ENCODE data around the genes CD320, ADAMTS10 and OR7G2.

GRCh38 chr19:7519054-7519793 is 3.2 kb upstream of the MCOLN1 start:
- PRO-cap = no peak

DNA sequence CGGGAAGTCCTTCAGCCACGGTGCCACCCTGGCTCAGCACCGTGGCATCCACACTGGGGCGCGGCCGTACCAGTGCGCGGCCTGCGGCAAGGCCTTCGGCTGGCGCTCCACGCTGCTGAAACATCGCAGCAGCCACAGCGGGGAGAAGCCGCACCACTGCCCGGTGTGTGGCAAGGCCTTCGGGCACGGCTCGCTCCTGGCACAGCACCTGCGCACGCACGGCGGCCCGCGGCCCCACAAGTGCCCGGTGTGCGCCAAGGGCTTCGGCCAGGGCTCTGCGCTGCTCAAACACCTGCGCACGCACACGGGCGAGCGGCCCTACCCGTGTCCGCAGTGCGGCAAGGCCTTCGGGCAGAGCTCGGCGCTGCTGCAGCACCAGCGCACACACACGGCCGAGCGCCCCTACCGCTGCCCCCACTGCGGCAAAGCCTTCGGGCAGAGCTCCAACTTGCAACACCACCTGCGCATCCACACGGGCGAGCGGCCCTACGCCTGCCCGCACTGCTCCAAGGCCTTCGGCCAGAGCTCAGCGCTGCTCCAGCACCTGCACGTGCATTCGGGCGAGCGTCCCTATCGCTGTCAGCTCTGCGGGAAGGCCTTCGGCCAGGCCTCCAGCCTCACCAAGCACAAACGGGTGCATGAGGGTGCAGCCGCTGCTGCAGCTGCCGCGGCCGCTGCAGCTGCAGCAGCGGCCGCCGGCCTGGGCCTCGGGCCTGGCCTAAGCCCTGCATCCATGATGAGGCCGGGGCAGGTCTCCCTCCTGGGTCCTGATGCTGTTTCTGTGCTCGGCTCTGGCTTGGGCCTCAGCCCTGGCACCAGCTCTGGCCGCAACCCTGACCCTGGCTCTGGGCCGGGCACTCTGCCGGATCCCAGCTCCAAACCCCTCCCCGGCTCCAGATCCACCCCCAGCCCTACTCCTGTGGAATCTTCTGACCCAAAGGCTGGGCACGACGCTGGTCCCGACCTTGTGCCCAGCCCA is 2.3 kb upstream of the MCOLN1 start:
- PRO-cap = no peak

GRCh38 chr19:7530193-7530901 is 5.2 kb upstream of the PNPLA6 start:
- PRO-cap = no peak

DNA sequence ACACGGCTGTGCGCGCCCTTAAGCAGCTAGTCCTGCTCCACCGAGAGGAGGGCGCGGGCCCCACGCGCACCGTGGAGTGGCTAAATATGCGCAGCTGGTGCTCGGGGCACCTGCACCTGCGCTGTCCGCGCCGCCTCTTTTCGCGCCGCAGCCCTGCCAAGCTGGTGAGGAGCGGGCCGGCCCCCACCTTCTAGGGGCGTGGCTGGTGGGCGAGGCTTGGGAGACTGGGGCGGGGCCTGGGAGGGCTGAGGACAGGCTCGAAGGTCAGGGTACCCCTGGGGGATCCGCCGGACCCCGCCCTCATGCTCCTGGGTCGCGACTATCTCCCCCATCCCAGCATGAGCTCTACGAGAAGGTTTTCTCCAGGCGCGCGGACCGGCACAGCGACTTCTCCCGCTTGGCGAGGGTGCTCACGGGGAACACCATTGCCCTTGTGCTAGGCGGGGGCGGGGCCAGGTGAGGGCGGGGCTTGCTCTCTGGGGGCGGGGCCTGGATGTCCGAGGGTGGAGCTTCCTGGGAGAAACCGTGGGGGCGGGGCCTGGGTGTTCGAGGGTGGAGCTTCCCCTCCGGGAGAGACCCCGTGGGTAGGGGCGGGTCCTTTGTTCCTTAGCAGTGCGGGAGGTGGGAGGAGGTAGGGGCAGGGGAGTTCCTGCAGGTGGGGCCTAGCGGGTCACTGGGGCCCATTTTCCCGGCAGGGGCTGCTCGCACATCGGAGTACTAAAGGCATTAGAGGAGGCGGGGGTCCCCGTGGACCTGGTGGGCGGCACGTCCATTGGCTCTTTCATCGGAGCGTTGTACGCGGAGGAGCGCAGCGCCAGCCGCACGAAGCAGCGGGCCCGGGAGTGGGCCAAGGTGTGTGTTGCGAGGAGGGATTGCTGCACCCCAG is 19.6 kb downstream of the PNPLA6 start:
- PRO-cap = no peak

- PRO-cap = no peak
These were observed 6.9 kb downstream of the XAB2 start for GRCh38 chr19:7622377-7622850.

DNA sequence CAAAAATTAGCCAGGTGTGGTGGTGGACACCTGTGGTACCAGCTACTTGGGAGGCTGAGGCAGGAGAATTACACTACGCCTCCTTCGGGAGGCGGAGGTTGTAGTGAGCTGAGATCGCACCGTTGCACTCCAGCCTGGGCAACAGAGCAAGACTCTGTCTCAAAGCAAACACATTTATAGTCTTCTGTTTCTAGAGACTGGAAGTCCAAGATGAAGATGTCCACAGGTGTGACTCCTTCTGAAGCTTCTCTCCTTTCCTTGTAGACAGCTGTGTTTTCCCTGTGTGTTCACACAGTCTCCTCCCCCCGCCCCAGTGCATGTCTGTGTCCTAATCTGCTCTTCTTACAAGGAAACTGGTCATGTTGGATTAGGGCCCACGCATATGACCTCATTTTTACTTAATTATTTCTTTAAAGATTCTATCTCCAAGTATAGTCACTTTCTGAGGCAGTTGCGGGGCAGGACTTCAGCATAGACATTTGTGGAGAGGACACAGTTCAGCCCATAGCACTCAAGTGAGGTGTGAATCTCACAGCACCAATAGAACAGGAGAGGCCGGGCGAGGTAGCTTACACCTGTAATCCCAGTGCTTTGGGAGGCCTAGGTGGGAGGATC is 12.4 kb downstream of the STXBP2 start:
- PRO-cap = no peak

DNA sequence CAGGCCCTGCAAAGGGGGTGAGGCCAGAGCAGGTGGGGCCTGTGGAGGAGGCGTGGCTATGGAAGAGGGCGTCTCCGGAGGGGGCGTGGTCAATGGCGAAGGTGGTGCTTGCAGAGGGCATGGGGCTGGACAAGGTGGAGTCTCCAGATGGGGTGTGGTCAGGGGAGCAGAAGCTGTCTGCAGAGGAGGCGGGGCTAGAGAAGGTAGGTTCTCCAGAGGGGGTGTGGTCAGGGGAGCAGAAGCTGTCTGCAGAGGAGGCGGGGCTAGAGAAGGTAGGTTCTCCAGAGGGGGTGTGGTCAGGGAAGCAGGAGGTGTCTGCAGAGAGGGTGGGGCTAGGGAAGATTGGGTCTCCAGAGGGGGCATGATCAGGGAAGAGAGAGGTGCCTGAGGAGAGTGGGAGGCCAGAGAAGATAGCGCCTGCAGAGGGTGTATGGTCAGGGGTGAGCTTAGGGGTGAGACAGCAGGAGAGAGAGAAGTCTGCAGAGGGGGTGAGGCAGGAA is 3.4 kb downstream of the PRR36 start:
- PRO-cap = no peak

DNA sequence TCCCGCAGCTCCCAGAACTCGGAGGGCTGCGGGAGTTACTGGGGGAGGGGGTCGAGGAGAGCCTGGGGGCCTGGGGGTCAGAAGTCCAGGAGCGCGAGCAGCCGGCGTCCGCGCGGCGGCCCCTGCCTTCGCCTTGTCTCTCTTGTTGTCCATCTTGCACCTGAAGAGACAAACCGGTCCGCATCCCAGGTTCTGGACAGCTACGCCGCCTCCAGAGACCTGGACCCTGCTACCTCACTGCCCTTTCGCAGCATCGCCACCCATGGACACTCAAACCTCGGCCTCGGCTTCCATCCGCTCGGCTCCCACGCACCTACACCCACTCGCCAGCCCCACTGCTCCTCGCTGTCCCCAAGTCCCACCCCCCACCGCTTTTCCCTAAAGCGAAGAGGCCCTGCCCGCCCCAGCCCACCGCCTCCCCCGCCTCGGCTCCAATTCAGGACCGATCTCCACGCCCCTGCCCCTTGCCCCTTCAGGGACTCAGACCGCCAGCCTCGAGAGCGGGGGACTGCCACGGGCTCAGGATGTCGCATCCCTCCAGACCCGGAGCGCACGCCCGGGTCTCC is 570 bp downstream of the PRR36 start:
- PRO-cap = no peak

DNA sequence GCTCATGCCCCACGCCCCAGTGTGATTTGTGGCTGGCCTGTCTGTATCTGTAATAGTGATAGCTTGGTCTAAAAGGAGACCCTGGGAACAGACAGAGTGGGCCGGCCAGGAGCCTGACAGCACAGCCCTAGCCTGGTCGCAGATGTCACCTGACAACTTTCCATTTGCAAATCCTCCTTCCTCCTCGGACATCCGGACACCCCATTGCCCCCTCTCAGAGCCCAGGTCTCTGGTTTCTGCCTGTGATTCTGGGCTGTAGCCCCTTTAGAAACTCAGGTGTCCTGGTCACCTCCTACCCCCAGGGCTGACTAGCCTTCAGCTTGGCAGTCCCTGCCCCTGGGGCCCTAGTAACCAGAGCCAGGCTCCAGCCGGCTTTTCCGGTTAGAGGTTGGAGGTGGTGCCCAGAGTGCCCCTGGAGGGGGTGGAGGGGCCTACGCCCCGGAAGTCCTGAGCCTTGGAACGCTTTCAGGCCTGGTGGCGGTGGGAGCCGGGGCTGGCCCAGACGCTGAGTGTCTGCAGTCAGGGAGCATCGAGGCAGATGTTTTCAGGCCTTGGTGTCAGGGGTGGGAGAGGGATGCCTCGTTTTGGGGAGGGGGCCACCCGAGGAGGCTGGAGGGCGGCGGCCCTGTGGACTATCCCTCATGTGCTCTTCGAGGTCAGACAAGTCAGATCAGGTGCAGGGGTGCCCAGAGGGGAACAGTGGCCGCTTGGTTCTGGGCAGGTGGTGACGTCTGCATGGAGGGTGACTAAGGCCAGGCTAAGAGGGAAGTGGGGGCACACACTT is 6.6 kb downstream of the LRRC8E start:
- PRO-cap = no peak

- PRO-cap = no peak
These were observed 3.3 kb downstream of the MAP2K7 start for GRCh38 chr19:7907070-7907269.

- PRO-cap = no peak
These were observed 3.7 kb upstream of the TGFBR3L start for GRCh38 chr19:7910832-7911436.

GRCh38 chr19:7931248-7932293 is 5.6 kb upstream of the CTXN1 start:
- PRO-cap = no peak

DNA sequence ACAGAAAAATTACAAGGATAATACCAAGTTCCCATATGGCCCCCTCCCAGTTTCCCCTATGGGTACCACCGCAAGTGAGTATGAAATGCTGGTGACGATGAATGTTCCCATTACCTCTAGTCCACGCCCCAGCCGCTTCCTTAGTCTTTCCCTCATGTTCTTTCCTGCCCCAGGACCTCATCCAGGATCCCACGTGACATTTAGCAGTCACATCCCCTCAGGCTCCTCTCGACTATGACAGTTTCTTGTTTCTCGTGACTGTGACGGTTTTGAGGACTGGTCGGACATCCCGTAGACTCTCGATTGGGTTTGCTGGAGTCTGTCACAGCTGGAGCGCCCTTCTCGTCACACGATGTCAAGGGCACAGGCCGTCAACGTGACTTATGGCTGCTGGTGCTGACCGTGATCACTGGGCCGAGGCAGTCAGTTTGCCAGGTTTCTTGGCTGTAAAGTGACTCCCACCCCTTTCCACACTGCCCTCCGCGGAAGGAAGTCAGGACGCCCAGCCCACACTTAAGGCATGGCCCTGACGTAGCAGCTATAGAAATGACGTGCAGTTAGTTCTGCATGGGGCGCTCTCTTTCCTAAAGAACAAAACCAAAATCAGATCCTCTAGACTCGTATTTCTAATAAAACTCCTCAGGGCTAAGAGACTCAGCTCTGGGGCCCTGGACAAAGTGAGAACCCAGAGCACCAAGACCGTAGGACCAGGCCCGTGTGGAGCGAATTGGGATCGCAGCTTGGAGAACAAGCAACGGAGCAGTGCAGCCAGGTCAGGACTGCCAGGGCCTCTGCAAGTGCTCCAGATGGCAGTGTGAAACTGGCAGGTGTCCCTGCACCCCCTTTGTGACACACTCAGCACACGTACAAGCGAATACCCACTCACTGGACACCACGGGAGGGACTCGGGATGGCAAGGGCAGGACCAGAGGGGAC is 22.6 kb downstream of the ELAVL1 start:
- PRO-cap = no peak

- PRO-cap = no peak
These were observed 866 bp downstream of the CD320 start for GRCh38 chr19:8307322-8307661.

- PRO-cap = bidirectional peak, plus-strand start at chr19:8308162, minus-strand start at chr19:8308020; unidirectional peak, minus-strand start at chr19:8308310
These were observed at the start of gene CD320 for GRCh38 chr19:8307662-8308515. Gene CD320, minus strand, starts transcription at chr19:8308358.

GRCh38 chr19:8463168-8463862 is 18.5 kb downstream of the HNRNPM start:
- PRO-cap = no peak

DNA sequence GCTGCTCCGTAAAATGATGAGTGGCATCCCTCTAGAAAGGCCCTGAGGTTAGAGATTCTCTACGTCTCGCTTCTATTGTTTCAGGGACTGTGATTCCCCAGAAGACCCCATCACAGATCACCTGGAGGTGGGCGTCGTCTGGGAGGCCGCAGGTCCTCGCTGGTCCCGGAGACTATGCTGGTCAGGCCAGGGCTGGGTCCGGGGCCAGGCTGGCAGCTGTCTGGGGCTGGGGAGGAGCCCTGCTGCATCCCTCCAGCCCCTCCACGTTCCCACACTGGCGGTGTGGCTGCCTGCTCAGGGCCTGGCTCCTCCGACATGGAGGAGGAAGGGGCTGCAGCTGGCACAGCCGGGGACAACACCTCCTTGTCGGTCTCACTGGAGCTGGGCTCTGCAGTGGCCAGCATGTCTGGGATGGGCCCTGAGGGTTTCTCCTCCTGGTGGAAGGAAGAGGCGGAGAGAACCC is 1.0 kb downstream of the ZNF414 start:
- PRO-cap = no peak

DNA sequence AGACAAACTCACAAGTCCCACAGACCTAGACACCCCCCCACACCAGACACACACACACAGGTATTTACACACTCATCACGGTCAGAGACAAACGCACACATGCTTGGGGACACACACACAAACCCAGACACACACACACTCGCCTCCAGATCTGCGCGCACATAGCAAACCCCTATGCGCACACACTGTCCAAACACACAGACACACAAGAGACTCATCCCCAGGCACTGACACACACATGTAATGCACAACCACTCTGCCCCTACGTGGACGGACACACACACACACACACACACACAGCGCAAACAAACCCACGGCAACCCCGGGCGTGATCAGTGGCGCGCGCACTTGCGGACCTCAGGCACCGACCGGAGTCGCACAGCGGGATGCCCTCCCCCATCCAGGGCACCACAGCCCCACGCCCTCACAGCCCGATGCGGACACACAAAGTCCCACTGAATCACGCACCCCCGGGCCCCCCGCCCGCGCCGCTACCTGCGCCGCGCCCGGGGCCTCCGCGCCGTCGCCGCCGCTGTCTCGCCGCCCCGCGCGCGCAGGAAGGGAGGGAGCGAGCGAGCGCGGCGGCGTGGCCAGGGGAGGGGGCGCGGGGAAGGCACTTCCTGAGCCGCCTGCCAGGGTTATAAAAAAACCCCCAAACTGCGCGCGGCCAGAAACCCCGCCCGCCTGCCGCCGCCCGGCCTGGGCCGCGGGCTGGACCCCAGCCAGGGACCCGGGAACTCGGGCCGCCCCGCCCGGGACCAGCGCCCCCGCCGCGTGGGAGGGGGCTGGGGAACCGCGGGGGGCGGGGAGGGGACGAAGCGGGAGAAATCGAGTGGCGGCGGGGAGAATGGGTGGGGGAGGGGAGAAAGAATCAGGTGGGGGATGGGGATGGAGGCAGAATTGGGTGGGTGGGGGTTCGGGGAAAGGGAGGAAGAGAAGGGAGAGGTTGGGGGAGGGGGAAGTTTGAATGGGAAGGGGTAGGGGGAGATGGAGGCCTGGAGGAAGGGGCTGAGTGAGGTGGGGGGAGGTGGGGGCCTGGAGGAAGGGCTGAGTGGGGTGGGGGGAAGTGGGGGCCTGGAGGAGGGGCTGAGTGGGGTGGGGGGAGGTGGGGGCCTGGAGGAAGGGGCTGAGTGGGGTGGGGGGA is at the start of gene ADAMTS10:
ADAMTS10 (minus strand) TSS at position 567 of the 1,144 bp plus-strand sequence.
- PRO-cap = unidirectional peak, minus-strand start at position 539 of the sequence

DNA sequence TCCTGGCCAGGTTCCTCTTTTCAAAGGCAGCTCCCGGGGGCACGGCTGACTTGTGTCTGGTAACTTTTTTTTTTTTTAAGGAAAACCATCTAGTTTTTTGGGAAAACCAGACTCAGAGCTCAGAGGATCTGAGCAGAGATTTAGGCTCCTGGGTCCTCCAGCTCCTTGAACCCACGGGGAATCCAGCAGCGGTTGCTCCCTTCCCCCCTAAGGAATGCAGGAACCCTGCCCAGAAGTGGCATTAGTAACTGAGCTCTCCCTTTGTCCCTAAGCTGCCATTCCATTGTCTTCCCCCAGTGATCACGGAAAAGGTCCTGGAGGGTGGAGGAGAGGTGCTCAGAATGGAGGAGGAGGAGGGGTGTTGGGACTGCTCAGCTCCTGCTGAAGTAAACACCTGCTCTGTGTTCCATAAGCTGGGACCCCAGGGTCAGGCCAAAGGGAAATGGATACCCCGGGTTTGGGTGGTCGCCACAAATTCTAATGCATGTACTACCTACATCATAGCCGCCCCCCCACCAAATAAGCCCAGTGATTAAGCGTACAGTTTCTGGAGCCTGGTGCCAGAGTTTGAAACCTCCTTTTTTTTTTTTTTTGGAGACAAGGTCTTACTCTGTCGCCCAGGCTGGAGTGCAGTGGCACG is 16.7 kb upstream of the OR1M1 start:
- PRO-cap = no peak

DNA sequence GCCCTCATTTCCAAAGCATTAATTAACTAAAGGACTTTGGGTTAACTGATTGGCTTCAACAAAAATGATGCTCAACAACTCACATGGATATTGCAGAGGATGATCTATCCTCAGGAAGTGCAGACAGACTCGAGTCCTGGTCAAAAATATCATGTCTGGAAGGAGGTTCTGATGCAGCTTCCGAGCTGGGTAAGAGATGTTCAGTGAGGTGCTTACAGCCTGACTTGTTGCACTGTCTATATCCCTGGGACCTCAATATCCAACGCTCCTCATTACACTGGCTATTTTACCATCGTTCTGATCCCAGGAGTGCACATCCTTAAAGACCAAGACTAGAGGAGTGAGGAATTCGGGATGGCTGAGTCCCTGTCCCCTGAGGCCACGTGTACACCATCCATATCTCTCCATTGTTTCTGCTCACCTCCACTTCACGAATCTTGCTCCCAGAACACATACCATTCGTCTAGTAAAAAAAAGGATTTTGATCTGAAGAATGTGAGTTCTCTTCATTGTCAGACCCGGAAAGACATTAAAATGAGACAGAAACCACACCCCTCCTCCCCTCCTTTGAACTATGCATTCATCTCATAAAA is at the start of gene OR7G2:
OR7G2 (minus strand) TSS at position 245 of the 593 bp plus-strand sequence.
- PRO-cap = no peak

Data from left lobe of liver (tissue), 1 donor.